Progenitor cell of endocrine pancreas (in vitro differentiated cells): ENCODE results near the gene TLCD2.

GRCh38 chr17:1503742-1504174, 11.3 kb upstream of the MYO1C start:
- PRO-cap = no peak

DNA sequence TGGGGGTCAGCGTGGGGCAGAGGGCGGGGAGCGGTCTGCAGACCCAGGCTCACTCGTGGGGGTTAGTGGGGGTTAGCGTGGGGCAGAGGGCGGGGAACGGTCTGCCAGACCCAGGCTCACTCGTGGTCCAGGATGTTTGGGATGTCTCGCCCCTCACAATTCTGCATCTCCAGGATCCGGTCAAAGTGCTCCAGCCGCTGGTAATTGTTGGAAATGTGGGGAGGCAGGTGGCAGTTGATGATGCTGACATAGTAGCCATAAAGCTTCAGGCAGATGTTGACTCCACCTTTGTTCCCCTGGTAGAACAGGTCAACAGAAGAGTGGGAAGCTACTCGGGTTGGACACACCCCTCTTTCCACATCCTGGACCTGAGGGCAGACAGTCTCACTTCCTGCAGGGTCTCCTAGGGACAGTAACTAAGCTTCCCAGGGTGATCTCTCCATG, 7.3 kb downstream of the INPP5K start:
- PRO-cap = no peak

GRCh38 chr17:1509502-1509877, 6.9 kb downstream of the INPP5K start:
- PRO-cap = no peak

DNA sequence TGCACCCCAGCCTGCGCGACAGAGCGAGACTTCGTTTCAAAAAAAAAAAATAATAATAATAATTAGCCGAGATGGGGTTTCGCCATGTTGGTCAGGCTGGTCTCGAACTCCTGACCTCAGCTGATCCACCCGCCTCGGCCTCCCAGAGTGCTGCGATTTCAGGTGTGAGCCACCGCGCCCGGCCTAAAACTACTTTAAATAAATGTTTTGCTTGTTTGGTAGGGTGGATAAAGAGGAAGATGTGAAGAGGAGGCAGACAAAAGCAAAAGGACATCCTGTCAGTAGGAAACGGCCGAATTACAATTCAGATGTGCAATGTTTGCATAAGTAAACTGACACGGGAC, 1.1 kb upstream of the INPP5K start:
- PRO-cap = no peak

DNA sequence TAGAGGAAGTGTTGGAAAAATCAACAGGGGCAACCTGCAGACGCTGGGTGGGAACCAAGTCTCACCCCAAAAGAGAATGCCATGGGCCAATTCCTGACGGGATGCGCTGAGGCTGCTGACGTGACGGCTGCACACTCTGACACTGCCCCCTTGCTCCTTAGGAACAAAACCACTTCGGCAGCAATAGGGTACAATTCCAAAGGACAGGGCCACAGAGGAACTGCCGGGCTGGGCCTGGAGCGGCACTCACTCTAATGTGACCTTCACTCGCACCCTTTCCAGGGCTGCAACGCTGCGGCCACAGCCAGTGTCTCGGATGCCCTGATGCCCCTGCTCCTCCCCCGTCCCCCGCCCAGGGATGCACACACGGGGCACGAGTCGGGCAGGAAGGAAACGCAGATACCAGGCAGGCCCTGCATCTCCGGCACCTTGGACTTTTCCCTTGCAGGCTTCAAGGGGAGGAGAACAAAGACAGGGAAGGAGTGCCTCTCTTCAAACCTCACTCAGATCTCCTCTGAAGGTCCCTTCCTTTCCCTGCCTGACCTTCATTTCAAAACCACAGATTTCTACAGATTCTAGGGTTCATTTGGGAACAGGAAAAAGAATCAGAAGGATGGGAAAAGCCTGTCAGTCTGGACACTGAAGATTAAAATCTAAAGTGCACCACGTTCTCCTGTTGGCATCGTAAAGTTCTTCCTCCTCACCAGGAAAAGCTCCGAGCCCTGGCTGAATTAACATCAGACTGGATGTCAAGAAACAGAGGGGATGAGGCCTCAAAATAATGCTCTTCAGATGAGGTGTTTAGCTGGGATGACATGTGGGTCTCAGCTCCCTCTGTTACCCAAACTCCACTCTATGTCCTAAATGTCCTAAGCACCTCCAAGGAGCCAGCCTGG, 2.3 kb downstream of the PITPNA start:
- PRO-cap = no peak

DNA sequence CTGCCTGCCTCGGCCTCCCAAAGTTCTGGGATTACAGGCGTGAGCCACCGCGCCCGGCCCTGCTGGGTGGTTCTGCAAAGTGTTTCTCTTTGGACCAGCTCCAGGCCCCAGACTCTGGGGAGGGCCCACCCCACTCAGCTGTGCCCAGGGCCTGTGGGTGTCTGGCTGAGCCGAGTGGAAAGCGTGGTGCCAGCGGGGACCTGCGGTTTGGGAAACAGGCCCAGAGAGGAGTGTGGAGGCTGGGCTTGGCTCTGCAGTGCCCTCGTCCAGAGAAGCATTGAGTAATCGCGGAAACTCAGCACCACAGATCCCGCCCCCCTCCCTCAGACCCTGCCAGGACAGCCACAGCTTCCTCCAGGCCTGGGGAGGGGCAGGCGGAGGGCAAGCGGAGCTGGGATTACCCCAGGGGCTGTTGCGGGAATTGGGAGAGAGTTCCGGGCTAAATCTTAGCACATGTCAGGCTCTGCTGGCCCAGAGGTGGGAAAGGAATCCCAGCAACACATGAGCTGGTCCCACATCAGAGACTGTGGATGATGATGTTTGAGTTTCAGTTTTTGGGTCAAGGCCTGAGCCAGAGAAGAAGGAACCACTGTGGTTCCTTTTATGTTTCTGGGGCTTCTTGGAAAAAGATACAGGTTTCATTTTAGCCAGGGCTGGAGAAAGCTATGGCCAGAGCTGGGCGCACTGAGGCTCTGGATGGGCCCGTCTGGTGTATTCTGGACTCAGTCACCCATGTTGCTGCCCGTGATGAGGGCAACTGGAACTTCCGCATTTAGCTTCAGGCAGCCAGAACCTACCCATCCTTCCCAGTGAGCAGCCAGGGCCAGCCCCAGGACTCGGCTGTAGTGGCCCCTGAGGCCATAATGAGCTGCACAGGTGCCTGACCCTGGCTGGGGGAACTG, 14.8 kb upstream of the PITPNA start:
- PRO-cap = no peak

DNA sequence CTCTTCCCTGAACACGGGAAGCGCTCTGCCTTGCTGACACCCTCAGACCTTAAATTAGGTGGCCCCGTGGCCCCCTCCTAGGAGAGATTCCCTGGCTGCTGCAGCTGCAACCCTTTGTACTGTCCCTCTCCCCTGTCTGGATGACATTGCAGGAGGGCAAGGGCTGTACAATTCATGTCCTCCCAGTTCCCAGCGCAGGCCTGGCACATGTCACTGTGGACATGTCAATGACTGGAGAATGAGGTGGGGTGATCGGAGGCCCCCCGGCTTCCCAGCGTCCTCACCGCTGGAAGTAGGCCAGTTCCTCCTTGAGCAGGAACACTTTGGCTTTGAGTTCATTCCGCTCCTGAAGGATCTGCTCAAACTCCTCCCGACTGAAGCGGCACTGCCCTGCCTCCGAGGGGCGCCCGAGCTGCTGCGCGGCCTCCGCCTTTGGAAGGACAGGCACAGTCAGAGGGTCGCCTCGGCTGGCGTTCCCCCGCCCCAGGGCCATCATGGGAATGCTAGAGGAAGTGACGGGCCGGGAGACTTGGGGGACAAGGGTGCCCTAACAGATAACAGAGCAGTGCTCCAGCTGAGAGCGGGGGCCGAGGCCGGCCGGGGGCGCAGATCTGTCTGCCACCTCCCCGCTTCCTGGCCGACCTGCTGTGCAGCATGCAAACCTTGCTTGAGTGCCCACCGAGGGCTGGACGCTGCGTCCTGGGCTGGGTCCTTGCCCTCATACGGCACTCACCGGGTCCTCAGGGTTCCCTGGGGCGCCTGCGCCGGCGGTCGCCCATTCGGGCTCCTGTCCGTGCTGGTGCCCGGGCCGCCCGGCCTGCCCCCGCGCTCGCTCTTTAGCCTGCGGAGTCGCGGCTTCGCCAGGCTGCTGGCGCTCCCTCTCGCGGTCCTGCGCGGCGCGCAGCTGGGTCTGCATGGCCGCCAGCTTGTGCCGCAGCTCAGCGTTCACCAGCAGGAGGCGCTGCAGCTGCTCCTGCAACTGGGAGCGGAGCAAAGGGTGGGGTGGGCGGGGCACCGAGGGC, 1.3 kb downstream of the RILP start:
- PRO-cap = no peak

GRCh38 chr17:1655263-1655666, 5.6 kb upstream of the RILP start:
- PRO-cap = no peak

GRCh38 chr17:1670502-1671466, 13.9 kb downstream of the PRPF8 start:
- PRO-cap = no peak

DNA sequence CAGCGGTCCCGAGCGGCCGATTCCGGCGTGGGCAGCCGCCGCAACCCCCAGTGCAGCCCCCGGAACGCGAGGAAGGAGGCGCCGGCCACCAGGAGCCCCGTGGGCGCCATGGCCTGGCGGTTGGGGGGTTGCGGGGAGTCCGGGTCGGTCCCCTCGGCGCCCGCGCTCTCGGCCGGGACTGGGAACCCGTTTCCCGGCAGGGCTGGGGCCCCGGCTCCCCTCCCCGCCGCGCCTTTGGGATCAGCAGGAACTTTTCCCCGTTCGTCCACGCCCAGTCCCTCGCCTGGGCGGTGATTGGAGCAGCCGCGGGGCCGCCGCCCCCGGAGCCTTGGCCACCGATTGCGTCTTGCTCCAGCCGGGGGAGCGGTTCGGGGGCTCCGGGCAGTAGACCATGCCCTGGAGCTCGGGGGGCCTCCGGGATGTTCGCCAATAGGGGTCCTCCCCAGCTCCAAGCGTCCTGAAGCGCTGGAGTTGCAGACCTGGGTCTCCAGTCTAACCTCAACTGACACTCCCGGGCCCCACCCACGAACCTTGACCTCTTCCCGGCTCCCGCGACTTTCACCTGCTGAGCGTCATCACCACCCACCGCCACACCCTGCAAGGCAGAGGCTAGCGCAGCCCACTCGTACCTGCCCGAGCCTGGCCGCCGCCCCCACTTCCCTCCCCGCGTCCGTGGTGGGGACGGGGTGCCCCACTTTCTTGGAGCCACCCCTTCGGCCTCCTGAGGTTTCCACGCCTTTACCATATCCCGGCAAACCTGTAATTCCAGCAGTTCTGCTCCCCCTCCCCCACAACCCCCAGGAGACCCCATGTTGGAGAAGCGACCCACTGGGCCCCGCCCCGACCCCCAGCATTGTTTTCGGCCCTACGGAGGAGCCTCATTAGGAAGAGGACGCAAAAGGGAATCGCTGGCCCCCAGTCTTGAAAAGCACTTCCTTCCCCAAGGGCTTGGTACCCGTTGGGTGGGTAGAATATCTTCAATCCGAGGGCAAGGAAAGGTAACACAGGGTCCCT, at the start of gene TLCD2:
TSS of gene TLCD2 (minus strand) at position 245 of the 1,014 bp plus-strand sequence.
- PRO-cap = bidirectional peak, plus-strand start at position 354 of the sequence, minus-strand start at position 245 of the sequence

DNA sequence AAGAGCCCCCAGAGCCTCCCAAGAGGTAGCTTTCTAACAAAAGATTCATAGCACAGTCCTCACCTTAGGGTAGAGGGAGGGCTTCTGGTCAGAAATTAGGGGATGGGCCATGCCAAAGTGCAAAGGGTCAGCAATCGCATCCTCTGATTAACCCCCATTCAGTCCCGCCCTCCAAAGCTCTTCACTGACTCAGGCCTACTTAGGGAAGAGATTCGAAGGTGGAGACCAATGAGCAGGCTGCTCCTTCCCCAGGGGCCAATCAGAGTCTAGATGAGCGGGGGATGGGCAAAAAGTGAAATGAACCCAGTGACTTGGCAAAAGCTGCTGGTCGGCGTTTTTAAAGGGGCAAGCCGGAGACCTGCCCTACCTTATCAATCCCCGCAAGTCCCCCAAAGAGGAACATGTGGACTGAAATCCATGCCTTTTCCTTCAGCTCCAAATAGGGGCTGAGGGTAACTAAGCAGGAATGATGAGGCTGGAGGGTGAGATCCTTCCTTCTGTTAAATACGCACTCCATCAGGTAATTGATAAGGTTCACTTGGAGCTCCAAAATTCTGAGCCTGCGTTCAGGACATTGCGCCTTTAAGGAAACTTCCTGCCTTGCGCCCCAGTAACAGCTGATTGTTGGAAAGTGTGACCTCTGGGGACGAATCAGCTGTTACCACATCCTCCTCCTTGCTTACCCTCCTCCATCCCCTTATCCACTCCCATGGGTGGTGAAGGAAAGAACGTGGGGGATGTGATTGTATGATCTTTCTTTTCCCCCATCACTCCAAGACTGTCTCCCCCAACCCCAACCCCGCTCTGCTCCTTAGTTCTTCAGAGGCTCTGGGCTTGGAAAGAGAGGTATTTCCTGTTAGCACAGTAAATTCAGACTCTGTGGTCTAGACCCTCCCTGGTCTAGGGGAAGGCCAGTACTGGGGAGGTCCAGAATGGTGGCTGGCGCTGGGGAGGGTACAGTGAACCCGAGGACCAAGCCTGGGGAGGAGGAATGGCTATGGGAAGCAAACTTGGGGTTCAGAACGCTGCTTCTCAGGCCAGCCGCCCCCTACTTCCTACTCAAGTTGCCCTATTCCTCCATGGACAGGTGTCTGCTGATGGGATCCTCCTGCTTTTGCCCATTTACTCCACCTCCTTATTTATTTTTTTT, 7.2 kb upstream of the WDR81 start:
- PRO-cap = bidirectional peak, plus-strand start at position 374 of the sequence, minus-strand start at position 201 of the sequence; bidirectional peak, plus-strand start at position 770 of the sequence, minus-strand start at position 623 of the sequence

DNA sequence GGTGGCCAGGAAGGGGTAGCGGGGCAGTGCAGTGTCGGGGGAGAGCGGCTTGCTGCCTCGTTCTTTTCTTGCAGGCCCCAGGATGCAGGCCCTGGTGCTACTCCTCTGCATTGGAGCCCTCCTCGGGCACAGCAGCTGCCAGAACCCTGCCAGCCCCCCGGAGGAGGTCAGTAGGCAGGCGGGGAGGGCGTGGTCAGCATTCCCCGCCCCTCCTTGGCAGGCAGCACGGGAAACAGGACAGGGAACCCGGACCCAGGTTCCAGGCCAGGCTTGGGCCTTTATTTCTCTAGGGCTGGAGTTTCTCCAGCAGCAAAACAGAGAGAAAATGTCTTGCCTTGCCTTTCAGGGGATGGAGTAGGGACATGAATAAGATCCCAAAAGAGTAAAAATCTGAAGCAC, 5.0 kb downstream of the SERPINF1 start:
- PRO-cap = no peak

DNA sequence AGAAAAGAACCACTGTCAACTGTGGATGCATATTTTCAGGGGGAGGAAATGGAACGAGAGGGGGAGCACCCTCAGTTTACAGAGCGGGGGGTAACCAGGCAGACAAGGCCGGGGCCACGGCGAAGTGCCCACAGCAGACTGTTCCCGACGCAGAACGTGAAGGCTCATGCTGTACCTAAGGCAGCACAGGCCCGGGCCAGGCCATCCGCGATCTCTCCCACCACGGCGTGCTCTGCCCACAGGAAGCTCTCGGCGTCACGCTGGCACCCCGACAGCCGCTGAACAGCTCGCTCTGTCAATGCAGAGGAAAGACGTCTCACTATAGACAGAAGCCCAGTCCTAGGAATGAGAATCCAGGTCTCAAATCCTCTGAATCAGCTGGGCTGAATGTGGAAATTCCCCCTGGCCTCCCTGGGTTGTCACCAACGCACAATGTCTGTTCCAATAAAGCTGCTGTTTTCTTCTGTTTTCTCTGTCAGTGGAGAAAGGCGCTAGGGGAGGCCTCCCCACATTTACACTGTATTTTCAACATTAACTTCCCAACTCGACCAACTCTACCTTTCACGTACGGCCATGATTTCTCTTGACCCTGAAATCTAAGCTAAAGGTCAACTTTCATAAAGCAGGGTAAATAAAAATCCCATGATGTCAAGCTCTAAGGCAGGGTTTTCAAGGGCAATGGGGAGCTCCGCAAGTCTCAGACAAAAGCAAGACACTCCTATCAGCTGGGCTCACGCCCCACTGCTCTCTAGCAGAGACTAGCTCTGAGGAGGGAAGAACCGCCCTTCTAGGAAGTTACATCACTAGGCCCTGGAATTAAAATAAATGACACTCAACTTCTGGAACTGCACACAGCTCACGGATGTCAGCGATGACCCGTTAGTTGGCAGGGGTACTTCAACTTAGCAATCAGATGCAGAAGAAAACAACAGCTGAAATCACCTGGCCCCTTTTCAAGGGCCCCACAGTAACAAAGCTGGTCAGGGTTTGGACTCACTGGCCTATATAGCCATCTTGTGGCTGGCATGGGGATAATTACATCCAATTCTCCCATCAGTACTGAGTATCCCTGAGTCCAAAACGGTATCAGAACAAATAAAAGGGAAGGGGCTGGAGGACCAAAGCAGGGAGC, 21.7 kb downstream of the SERPINF1 start:
- PRO-cap = no peak

DNA sequence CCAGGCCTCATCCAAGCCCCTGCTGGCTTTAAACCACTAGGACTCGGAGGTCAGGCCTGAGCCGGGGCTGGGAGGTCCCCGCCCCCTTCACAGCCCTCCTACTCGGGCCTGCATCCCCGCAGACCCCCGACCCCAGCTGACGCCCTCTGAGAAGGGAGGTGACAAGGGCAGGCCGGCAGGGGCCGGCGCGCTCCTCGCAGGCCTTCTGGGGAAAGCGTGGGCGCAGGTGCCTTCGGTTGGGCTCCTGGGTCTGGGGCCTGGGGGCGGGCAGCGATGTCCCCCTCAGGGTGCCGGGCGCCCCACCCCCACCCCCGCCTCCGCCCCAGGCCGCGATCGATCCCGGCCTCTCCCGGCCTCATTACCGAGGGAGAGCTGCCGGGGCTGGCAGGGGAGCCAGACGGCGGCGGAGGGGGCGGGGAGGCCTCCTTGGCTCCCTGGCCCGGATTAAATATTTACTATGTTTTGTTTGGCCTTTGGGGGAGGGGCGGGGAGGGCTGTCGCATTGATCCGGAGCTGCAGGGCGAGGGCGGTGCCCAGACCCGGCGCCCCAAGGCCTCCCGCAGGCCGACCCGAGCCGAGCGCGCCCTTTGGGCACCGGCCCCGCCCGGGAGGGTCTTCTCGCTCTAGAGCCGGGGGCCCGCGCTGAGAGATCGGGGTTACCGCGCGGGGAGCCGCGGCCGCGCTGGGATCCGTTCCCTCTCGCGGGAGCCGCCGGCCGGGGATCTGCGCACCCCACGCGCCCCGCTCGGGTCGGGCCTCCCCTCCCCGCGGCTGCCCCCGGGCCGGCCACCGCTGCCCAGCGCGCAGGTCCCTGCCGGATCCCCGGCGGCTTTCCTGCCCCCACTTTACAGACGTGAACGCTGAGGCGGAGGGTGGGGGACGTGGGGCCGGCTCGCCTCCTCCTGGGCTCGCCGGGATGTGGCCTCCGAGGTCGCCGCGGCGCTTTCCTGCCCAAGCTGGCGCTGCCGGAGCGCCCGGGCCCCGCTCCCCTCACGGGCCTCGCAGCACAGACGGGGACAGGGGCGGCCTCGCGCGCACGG, 27.1 kb downstream of the RTN4RL1 start:
- PRO-cap = unidirectional peak, plus-strand start at position 149 of the sequence; bidirectional peak, plus-strand start at position 502 of the sequence, minus-strand start at position 216 of the sequence

DNA sequence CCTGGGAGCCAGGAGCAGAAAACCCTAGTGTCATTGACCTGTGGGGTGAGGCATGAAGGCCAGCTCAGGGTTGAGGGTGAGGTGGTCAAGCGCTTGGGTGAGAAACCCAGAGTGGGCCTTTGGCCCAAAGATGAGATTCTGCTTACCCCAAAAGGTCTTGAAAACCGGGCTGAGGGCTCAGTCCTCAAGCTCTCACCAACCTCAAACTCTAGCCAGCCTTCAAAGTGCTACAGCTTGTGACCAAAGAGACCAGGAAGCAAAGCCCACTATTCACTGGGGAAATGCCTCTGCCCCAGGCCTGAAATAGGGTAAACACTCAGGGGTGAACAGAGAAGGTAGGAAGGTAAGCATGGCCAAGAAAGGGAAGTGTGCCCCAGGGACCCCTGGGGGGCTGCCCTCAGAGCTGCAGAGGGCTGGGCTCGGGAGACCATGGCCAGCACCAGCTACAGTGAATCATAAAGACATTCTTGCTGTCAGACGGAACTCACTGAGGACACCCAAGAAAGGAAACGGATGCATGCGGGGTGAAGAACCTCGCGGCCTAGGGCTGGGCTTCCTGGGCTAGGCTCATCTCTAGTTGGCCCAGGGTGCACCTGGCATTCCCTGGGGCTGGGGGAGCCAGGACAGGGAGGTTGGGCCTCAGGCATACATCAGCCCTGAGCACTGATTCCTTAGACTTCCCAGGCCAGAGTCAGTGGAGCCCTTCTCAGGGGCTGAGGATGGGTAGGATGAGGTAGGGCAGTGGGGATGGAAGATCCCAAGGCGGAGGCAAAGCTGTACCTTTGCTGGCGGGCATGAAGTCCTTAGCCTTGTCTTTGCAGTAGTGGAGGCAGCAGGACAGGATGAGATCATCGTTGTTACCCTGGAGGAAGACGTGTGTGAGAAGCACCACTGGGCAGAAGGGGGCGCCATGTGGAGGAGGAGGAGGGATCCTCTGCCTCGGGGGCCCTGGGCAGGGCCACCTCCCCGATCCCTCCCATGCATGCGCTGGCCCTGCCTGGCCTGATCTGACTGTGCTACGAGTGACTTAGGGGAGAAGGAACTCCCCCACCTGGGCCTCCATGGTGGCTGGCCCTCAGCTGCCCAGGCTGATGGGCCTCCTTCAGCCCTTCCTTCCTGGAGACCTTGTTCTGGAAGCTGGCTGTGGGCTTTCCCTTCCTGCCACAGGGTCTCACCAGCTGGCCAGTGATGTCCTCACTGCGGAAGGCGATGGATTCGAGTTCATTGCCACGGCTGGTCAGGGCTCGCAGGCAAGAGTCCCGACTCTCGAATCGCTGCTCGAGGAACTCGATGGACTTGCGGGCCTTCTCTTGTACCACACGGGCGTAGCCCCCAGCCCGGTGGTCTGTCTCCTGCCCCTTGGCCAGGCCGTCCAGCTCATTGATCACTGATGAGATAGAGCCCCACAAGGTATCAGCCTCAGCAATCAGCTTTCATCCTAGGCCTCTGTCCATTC, 9.9 kb downstream of the HIC1 start:
- PRO-cap = no peak

DNA sequence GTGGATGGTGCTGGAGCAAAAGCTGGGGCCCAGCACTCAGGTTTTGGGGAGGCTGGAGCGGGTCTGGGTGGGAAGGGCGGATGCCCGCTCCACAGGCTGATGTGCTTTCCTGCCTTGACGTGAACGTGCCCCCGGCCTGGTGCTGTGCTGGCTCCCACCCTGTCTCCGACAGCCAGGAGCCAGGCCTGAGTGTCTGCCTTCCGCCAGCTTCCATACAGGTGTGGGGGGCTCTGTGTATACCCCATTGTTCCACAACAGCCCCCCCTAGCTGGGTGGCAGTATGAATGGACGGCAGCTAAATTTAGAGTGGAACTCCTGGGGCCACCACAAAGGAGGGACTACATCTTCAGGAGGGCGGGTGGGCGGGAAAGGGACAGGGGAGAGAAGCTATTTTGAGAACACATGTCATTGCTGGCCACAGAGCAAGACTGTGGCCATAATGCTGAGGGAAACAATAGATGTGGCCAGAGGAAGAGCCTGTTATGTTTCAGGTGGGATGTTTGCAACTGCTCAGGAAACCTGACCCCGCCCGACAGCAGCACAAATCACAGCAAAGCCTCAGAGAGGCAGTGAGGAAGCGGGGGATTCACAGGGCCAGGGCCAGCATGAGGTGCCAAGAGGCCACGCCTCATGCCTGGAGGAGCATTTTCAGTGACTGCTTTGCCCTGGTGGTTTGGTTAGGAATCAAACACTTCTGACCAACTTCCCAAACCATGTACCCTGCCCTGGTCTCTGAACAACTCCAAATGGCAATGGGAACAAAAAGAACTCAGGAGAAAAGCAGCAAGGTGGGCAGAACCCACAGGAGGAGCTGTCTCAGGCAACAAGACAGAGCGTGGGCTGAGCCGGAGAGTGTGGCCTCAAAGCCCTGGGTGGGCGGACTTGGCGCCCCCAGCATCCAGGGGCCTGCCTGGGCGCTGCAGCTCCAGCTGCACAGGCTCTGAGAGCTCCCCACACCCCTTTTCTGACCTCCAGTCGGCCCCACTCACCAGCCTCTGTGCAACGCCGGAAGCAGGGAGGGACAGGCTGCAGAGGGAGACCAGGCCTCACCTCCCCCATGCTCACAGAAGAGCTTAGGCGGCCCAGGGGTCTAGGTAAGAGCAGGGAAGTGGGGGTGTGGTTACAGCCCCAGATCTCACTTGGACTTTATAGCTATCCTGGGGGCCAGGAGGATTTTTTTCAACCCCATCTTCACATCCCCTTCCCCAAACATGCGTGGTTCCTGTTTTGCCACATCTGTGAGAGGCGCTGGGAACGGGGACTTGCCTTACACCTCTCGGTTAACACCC, 20.5 kb downstream of the HIC1 start:
- PRO-cap = no peak

DNA sequence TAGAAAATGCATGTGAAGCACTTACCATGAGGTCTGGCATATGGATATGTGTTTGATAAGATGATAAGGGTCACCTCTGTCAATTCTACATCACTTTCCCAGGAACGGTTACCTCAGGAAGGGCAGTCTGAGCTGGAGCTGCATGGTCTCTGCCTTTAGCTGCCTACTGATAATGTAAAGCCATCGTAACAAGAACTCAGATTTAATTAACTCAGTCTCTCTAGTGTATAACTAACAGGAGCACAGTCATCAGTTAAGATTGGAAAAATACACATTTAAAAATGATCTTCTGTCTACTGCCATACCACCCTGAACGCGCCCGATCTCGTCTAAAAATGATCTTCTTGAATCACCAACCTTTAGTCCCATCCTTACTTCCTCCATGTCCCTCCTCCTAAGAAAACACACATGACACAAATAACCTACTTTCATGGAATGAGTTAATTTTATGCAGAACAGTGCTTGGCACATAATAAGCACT, 114.9 kb downstream of the SMG6 start:
- PRO-cap = no peak

GRCh38 chr17:2250521-2251253, 52.9 kb downstream of the SMG6 start:
- PRO-cap = no peak

GRCh38 chr17:2333387-2333904, 2.8 kb downstream of the TSR1 start:
- PRO-cap = no peak

DNA sequence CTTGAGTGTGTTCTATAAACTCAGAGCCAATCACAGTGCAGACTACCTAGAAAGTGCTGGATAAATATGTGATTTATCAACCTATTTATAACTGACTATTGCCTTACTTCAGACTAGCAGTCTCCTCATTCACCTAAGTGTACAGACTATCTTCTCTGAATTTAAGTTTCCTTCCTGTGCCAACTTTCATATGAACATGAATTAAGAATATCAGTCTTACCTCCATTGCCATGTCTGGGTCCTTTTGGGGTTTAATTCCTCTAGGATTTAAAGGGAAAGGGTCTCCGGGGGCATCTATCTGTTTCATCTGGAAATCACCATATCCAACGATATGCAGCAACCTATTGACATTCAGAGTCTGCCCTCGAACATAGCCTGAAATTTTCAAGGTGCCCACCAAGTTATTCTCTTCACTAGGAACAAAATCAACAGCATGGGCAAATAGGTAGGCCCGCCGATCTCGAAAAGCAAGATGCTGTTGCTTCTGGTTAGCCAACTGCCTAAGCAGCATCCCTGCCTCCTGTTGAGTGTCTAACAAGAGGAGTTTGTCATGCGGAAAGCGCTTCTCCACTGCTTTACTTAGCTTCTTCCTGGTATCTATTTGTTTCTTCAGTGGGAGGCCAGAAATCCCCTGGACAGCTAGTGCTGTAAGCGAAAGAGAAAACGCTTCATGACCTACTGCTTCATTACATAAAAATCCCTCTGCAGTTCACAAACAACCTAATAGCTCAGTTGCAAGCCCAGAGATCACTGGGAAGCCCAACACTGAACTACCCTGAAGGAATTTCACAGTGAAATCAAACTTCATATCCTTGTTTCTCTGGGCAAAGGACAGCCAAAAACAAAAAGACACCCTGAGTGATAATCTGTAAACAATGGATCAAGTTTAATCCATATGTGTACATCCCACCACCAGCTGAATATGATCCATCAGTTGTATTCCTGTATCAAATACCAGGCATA, 1.7 kb downstream of the TSR1 start:
- PRO-cap = no peak